Measurements from ENCODE around the genes GRM8, PAX4, GARIN1A, CCDC136 and ATP6V1FNB.

- PRO-cap, result bidirectional peak, plus-strand start at chr7:127253147, minus-strand start at chr7:127252886; unidirectional peak, plus-strand start at chr7:127253372
- RRBS, result 2% methylated on average over 27 of the region's 77 CpGs
Measured at GRCh38 chr7:127252671-127253440, at the start of gene GRM8. TSS of gene GRM8 (minus strand) at chr7:127252941.

GRCh38 chr7:127591034-127591916 lies 2.3 kb upstream of the FSCN3 start:
- PRO-cap, result no peak
- RRBS, result no CpG with 5 or more reads among the region's 15 CpGs

GRCh38 chr7:127617921-127618541 lies at the start of gene PAX4:
TSS of gene PAX4 (minus strand) at chr7:127618142.
- PRO-cap, result no peak
- RRBS, result no CpG with 5 or more reads among the region's 4 CpGs

DNA sequence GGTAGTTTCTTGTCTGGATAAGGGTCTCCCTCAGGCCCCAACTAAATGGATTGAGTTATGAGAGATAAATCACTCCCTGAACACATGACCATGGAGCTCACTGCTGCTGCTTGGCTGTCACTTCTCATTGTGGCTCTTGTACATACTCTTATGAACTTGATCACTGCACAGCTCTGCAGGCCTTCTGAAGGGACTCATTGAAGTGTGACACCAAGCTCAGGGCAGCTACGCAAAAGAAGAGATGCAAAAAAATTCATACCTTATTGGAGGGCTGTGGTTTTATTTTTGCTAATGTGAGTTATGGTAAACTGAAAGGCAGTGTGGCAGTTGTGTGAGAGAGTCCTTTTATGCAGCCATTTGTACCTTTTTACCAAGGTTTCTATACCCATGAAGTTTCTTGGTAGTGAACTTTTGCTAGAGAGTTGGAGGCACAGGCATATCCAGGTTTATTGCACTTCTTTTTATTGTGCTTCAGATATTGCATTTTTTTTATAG lies 100.8 kb downstream of the LRRC4 start:
- PRO-cap, result no peak
- RRBS, result no CpG with 5 or more reads among the region's 1 CpG

DNA sequence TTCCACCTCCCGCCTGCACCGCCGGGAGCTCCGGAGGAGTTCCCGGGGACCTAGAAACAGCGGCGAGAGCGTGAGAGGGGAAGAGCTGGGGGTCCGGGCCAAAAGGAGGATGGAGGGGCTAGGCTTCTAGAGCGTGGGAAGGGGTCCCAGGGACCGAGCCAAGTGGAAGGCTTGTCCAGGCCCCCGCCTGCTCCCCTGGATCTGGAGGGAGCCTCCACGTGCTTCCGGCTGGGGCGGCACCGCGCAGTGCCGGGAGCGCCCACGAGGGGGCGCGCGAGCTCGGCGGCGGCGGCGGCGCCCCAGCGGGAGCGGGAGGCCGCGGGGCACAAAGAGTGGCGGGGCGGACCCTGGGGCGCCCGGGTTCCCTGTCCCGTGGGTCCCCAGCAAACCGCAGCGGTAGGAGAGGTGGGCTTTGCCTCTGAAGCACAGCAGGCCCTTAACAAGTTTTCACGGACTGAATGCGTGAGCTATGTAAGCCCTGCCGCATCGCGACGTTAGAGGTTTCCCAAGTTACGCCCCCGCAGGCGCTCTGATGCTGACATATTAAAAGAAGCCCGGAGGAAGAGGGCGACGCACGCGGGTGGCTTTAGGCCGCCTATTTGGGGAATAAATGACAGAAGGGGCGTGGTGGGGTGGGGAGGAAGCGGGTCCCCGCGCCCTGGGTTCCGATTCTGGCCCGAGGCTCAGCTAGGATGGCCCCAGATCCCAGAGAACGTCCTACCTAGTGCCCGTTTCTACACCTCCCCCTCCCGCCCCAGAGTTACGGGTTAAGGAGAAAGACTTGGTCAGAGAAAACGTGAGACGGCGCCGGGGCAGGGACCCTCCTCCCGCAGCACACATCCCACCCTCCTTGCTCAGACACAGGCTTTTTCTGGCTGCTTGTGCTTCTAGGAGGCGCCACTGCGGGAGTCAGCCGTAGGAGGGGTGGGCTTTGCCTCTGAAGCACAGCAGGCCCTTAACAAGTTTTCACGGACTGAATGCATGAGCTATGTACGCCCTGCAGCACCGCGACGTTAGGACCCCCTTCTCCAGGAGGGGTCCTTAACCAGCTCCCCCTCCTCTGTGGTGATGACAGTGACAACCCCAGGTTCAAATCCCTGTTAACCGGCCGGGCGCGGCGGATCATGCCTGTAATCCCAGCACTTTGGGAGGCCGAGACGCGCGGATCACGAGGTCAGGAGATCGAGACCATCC lies 104.7 kb upstream of the LRRC4 start:
- PRO-cap, result no peak
- RRBS, result 4% methylated on average over 17 of the region's 89 CpGs

GRCh38 chr7:128314498-128315221 lies 29.0 kb downstream of the RBM28 start:
- PRO-cap, result no peak
- RRBS, result no CpG with 5 or more reads among the region's 7 CpGs

GRCh38 chr7:128651627-128652254 lies 20.4 kb upstream of the GARIN1A start:
- PRO-cap, result no peak
- RRBS, result no CpG with 5 or more reads among the region's 6 CpGs

- PRO-cap, result no peak
- RRBS, result no CpG with 5 or more reads among the region's 4 CpGs
Measured at GRCh38 chr7:128671982-128672420, at the start of gene GARIN1A. TSS of gene GARIN1A (plus strand) at chr7:128672292.

DNA sequence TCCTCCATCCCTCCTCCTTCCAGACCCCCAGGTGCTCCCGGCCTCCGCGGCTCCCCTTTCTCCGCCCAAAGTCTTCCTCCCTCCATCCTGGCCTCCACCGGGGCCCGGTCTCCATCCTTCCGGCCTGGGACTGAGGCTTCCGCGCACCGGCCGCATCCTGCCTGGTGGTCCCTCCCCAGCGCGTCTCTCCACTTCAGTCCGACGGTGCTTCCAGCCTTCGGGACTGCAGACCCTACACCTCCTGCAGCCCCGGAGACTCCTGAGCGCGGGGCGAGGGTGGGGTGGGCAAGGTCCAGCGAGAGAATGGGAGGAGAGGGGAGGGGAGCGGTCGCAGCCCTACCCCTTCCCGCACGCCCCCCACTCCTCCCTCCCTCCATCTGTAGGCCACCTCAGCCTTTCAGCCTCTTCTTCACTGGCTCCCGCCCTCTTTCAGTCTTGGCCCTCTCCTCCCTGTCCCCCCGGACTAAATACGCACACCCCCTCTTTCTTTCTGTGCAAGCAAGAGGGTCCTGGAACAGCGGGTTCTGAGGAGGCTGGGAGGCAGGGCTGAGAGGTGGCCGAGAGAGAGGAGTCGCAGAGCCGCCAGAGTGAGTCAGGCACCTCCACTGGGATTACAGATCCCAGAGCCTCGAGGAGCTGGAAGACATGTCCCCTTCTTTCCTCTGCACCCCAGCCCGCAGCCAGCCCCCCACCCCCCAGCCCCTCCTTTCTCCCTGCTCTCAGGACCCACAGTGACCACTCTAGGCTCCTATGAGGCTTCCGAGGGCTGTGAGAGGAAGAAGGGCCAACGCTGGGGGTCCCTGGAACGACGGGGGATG lies at the start of gene CCDC136:
Gene CCDC136, plus strand, starts transcription at position 372 of the 818 bp plus-strand sequence.
- PRO-cap, result no peak
- RRBS, result 2% methylated on average over 11 of the region's 38 CpGs

GRCh38 chr7:128832237-128833001 lies 2.2 kb downstream of the FLNC start:
- PRO-cap, result no peak
- RRBS, result 25% methylated on average over 2 of the region's 20 CpGs

DNA sequence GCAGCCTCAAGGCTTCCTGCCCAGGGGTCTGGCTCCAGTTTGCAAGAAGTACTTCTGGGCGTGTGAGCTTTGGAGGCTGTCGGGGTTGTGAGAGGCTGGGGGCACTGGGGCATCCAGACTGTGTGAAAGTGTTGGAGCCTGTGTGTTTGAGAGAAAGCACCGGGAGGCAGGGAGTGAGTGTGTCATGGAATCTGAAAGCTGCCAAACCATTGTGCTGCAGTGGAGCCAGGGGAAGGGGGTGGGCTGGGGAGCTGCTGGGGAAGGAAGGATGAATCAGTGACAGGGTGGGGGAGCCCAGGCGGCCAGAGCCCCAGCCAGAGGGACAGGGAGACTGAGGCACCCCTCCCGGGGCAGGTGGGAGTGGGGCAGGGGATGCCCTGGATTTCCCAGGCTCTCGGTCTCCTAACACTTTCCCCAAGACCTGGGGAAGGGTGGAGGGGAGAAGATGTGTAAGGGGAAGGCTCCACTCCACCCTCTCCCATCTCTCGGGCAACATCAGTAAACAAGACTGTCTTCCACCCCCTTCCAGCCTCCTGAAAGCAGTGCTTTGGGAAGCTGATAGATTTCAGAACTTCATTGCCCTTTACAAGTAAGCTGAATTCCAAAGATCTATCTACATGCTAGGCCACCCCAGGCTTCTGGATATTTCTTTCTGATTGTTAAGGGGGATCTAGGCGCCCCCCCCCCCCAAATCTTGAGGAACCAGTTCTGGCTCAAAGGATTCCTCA lies 3.6 kb downstream of the FLNC start:
- PRO-cap, result no peak
- RRBS, result no CpG with 5 or more reads among the region's 8 CpGs

DNA sequence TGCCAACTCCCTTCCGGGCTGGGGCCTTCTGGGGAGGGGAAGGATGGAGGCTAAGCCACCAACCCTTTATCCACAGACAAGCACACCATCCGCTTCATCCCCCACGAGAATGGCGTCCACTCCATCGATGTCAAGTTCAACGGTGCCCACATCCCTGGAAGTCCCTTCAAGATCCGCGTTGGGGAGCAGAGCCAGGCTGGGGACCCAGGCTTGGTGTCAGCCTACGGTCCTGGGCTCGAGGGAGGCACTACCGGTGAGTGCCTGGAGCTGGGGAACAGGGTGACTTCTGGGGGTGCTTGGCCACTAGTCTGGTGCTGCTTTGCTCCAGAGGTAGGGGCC lies 6.0 kb upstream of the ATP6V1F start:
- PRO-cap, result no peak
- RRBS, result 83% methylated on average over 1 of the region's 11 CpGs

DNA sequence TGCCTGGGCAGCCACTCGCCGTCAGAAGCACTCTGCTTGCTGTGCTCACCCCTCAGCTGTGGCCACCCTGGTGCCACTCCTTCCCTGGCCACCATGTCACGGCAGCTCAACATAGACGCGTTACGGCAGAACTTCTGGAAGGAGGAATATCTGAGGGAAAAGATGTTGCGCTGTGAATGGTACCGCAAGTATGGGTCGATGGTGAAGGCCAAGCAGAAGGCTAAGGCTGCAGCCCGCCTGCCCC lies at the start of gene ATP6V1FNB:
Gene ATP6V1FNB, plus strand, starts transcription at position 14 of the 244 bp plus-strand sequence.
- PRO-cap, result no peak
- RRBS, result no CpG with 5 or more reads among the region's 10 CpGs

GRCh38 chr7:128891072-128891582 lies 19.4 kb downstream of the KCP start:
- PRO-cap, result no peak
- RRBS, result 20% methylated on average over 6 of the region's 31 CpGs

- PRO-cap, result no peak
- RRBS, result no CpG with 5 or more reads among the region's 17 CpGs
Measured at GRCh38 chr7:128934322-128935471, 3.0 kb upstream of the IRF5 start.

DNA sequence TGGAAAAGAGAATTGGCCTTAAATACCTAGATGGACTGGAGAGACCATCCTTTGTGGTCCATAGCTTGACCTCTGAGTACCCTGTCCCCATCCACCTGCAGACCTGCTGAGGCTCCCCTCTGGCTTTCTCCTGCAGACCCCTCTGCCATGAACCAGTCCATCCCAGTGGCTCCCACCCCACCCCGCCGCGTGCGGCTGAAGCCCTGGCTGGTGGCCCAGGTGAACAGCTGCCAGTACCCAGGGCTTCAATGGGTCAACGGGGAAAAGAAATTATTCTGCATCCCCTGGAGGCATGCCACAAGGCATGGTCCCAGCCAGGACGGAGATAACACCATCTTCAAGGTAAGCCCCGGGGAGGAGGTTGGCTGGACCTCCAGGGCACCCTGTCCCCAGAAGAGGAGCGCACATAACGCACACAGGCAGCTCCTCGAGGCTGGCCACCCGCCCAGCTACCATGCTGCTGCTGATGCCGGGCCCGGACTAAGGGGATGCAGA lies 4.3 kb downstream of the IRF5 start:
- PRO-cap, result no peak
- RRBS, result 91% methylated on average over 3 of the region's 13 CpGs

DNA sequence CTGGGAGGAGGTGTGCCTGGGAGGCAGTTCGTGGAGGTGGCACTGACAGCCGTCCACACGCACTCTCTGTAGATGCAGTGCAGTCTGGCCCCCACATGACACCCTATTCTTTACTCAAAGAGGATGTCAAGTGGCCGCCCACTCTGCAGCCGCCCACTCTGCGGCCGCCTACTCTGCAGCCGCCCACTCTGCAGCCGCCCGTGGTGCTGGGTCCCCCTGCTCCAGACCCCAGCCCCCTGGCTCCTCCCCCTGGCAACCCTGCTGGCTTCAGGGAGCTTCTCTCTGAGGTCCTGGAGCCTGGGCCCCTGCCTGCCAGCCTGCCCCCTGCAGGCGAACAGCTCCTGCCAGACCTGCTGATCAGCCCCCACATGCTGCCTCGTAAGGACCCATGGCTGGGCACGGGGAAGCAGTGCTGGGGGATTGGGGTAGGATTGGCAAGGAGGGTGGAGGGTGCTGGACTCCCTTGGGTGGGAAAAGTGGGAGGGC lies 9.5 kb downstream of the IRF5 start:
- PRO-cap, result no peak
- RRBS, result no CpG with 5 or more reads among the region's 13 CpGs

GRCh38 chr7:129374975-129375450 lies 59.2 kb upstream of the STRIP2 start:
- PRO-cap, result no peak
- RRBS, result no CpG with 5 or more reads among the region's 3 CpGs

- PRO-cap, result no peak
- RRBS, result no CpG with 5 or more reads among the region's 5 CpGs
Measured at GRCh38 chr7:129410356-129410608, 23.9 kb upstream of the STRIP2 start.

DNA sequence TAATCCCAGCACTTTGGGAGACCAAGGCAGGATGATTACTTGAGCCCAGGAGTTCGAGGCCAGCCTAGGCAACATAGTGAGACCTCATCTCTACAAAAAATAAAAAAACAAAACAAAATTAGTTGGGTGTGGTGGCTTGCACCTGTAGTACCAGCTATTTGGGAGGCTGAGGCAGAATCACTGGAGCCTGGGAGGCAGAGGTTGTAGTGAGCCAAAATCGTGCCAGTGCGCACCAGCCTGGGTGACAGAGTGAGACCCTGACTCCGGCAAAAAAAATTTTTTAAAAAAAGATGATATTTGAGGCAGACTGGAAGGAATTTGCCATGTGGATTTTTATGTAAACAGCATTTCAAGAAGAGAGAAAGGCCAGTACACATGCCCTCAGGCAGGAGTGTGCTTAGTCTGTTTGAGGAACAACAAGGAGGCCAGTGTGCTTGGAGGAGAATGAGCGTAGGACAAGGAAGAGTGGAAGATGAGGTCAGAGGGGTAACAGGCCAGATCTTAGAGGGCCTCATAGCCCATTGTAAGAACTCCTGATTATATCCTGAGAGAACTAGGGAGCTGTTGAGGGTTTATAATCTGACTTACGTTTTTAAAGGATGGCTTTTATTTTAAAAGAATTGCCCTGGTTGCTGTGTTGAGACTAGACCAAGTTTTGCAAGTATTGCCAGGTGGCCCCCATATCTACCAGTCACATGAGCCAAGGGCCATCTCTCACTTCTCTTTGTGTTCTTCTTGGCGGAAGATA lies 17.2 kb upstream of the STRIP2 start:
- PRO-cap, result no peak
- RRBS, result no CpG with 5 or more reads among the region's 7 CpGs